CD14-positive monocyte (primary cell): ENCODE measurements around the genes EIF2AK2 and SULT6B1.

DNA sequence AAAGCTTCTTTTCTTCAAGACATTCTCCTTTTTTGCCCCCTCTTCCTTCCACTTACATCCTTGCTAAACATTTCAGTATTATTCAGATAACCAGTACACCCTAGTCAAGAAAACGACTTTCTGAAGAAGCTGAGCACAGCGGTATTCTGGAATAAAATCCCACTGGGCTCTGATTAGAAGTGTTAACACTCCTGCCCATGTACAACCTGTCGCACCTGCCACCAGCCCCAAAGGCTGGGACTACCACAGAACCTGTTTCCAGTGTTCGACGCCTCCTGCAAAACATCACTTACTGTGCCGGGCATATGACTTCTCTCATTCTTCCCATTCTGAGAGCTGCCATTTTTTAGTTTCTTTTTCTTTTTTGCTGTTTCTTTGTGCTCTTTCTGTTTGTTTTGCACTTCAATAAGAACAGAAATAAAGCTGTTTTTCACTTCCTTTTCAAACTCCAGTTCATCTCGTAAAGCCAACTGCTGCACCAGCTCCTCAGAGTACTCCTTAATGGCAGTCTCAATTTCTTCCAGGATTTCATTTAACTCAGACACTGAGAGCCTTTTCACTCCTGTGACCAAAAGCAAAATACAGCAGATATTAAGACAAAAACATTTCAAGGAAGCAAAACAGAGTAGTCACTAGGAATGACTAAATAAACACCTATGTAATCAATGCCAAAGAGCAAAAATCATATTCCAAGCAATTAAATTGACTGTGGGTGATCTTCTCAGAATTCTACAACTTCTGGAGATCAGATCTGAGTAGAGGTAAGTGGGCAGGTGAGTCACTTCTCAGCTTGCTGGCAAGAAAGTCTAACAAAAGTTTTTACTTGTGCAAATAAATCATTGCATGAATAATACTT lies 19.4 kb downstream of the FEZ2 start:
- CAGE, long polyA plus RNA = no peak

DNA sequence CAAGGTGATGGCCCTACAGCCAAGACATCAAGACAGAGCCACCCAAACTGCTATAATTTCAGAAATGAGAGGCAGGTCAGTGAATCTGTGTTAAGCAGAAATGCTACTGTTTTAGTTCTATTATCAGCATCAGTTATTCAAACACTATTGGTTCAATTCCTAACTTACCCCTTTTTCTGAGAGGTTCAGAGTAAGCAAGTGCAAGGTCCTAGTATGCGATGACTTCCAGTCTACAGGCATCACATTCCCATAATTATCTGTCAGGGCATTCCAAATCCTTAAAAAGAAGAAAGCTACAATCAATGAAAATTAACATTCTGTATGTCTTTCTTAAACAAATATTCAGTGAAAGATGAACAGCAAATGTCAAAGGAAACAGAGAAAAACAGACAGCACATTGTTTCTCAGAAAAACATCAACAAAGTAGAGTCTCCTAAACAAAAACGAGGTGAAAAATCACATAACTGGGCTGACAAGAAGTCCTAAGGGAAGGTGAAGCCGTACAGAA lies 7.2 kb downstream of the FEZ2 start:
- CAGE, long polyA plus RNA = no peak

DNA sequence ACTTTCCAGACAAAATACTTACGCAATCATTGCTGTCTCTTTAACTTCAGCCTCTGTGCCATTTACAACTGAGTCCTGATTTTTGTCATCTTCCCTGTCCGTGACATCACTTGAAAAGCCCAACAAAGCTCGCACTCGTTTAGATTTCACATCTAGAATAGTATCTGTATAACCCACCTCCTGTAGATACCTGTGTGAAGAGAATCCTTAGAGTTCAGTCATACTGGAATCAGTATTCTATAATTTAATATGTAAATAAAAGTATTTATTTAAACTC lies 63.8 kb downstream of the STRN start:
- CAGE, long polyA plus RNA = no peak

- CAGE, long polyA plus RNA = no peak
These were observed 10.8 kb downstream of the STRN start for GRCh38 chr2:36955598-36955890.

GRCh38 chr2:36962884-36963463 lies 3.4 kb downstream of the STRN start:
- CAGE, long polyA plus RNA = no peak

GRCh38 chr2:37133825-37134667 lies 22.7 kb downstream of the EIF2AK2 start:
- CAGE, long polyA plus RNA = no peak

DNA sequence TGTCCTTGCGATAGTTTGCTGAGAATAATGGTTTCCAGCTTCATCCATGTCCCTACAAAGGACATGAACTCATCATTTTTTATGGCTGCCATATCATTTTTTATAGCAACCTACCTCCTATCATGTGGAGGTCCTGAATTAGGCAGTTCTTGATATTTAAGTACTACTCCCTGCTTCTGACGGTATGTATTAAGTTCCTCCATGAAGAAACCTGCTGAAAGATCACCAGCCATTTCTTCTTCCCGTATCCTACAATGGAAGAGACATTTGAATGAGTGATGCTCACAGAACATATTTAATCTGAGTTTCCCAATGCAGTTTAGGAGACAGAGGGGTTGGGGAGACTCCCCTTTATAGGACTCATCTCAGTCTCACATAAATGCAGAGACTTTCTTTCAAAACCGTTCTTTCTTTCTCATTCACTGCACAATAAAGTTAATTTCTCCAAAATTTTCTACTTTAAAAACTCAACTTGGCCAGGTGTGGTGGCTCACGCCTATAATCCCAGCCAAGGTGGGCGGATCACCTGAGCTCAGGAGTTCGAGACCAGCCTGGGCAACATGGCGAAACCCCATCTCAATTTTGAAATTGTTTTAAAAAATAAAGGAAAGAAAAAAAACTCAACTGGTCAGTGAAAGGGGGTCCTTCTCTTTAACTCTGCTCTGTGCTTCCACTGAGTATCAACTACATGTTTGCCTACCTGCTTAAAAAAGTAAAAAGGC lies 9.0 kb downstream of the EIF2AK2 start:
- CAGE, long polyA plus RNA = start-site peak on the minus strand centred at position 242 of the sequence, 214 bp wide, 20 and 20 reads in 2 replicates

DNA sequence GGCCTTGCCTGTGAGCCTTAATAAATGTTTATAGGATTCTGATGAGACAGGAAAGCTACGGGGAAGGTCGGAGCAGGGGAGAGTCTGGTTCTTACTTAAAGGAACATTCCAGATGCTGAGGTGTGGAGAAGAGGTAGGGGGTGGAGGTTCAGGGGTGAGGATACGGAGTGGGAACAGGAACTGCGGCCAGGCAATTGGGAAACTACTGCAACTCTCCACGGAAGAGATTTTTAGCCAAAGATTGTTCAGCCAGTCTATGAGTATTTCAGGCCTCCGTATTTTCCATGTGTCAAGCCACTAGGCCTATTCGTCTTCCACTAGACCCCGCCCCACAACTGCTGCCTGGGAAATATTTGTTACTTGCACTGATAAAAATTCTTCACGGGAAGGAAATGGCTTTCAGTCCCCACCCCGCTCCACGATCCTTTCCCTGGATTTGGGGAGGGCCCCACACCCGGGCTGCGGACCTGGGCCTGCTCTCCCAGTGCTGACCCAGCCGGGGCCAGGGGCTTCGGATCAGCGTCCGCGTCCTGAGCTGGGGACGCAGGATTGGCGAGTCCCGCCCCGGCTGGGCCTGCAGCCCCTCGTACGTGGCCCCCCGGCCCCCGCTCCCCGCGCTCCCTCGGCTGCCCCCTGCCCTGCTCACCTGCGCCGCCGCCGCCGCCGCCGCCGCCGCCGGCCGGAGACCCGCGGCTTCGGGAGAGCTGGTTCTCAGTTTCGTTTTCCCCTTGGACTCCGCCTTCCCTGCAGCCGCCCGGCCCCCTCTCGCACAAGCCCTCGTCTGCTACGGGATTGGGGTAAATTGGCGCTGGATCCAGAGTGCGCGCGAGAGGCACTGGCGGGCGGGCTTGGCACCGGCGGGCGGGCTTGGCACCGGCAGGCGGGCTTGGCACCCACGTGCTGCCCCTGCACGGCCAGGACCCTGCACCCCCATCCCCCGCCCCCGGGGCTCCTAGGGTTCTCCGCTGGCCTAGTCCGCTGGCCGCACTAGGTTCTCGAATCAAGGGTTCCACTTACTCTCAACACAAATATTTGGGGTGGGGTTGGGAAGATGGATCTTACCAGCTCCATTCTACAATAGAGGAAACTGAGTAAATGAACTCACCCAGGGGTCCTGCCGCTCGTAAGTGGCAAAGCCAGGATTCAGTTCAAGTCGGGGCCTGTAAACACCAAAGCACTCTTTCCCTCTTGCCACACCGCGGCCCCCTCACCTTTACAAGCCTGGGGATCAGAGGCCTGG lies at the start of gene EIF2AK2:
TSS of gene EIF2AK2 (minus strand) at position 719 of the 1,240 bp plus-strand sequence.
- CAGE, long polyA plus RNA = start-site peak on the minus strand centred at position 712 of the sequence, 82 bp wide, 179 and 39 reads in 2 replicates

DNA sequence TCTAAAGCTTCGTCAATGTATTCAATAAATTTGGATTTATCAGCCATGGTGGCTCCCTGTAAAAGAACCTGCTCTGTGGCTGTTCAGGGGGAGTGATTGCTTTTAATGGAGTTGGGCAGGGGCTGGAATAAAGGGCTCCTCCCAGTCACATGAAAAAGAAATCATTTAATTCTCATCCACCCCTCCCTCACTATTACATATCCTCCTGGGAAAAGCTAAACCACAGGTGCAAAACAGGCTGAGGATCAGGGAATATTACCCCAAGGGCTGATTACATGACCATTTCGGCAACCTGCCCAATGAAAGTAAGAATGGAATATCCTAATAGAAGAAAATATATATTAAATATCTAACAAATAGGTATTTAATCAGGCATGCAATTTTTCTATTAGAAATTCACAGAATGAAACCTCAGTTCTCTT lies at the start of gene SULT6B1:
TSS of gene SULT6B1 (minus strand) at position 77 of the 422 bp plus-strand sequence.
- CAGE, long polyA plus RNA = no peak

DNA sequence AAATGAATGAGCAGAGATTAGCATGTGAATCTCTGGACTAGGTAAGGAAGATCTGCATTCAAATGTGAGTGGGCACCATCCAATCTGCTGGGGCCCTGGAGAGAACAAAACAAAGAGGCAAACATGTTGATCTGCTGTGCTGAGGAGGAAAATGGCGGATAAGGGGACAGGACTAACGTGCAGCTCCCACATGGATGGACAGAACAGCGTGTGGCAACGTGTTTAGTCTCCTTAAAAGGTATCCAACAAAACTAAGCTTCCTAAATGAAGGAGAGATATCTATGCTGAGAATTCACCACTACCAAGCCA lies 9.7 kb downstream of the CEBPZOS start:
- CAGE, long polyA plus RNA = no peak

GRCh38 chr2:37211791-37212101 lies 15.4 kb downstream of the CEBPZOS start:
- CAGE, long polyA plus RNA = no peak

- CAGE, long polyA plus RNA = no peak
These were observed 6.2 kb downstream of the PRKD3 start for GRCh38 chr2:37318343-37318999.

DNA sequence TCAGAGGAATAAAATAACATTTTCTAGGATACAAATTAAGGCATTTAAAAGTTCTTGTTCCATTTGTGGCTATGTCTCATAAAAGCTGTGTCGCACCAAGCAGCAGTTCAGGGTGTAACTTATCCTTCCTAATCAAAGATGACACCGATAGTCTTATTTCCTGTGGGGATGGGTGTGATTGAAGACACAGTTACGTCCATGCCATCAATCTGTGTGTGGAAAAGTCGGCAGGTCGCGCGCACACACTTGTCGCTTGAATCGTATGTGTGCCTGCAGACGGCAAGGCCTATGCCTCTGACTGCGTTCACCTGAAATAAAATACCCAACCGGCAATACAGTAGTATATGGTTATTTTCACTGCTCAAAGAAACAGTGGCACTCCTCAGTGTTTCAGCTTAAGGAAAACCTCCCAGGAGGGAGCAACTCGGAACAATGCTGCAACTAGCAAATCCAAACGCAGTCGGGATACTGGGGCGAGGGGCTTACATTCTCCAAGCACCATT lies 894 bp downstream of the PRKD3 start:
- CAGE, long polyA plus RNA = no peak

DNA sequence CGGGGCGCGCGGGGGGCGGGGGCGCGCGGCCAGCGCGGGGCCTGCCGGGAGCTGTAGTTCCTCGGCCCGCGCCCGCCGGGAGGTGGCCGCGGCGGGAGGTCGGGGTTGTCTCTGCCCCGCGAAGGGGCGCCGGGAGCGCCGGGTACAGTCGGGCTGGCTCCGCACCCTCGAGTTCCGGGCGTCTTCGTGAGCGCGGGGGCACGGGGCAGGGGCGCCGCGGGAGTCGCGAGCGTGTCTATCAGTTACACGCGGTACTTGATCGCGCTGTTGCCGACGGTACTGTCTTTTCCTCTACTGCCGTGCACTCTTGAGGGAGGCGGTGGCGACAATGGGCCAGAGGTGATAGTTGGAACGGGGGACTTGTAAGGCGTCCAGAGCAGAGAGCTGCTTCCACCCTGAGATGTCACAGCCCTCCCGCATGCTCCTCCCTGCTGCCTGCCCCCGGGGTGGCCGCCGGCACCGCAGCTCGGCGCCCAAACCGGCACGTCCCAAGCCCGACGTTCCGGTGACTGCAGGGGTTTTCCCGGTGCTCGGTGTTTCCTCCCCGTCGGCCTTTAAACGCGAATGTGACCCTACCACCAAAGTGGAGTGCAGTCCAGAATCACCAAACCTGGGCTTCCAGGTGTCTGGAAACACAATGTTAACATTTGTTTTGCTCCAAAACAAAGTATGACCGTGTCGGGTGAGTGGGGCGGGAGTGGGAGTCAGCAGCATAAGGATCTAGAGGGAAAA lies 374 bp upstream of the PRKD3 start:
- CAGE, long polyA plus RNA = no peak

GRCh38 chr2:37601978-37602342 lies 69.5 kb downstream of the CDC42EP3 start:
- CAGE, long polyA plus RNA = no peak

GRCh38 chr2:37635424-37636203 lies 35.8 kb downstream of the CDC42EP3 start:
- CAGE, long polyA plus RNA = start-site peak on the minus strand at chr2:37635434-37635606, 51 and 200 reads in 2 replicates

DNA sequence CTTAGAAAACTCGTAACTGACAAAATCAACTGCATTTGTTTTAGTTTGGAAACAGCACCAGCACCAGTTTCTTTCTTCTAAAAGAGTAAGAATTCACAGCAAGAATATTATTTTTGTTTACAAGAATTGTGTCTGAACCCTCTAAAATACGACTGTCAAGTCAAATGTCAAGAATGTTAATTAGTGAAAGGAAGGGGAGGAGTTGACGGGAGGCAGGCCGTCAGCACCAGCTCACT lies 94.5 kb upstream of the CDC42EP3 start:
- CAGE, long polyA plus RNA = no peak

DNA sequence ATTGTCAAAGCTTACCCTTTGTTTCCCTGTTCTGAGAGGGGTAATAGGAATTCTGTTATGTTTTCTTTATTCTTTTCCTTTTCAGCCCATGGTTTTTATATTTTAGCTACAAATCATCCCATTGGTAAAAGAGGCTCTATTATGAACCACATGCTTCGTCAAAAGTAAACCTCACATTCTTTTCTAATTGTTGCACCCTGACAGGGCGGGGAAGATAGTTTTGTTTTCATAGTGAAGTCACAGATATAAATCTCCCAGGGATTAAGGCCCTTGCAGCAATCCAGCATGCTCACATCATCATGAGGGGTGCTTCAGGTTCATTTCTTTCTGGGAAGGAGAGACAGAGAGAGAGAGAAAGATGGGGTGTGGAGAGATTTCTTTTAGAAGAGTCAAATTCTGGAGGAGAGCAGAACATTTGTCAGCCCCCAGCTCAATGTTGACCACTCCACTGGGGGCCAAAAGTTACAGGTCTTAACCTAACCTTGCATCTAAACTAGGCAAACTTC lies 124.5 kb upstream of the CDC42EP3 start:
- CAGE, long polyA plus RNA = no peak

GRCh38 chr2:37798642-37798919 lies 126.5 kb upstream of the RMDN2 start:
- CAGE, long polyA plus RNA = no peak

DNA sequence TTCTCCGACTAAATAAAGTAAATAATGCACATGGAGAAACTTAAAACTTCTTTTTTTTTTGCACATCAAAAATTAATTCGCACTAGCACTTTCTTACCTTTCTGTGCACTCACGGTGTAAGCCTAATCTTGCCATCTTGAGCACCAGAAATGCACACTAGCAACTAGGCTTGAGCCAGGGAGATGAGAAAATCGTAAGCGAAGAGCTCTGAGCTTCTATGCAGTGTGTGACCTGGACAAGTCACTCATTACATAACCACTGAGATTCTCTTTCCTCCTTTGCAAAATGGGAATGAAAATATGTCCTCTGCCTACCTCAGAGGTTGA lies 8.8 kb upstream of the RMDN2 start:
- CAGE, long polyA plus RNA = no peak